ENCODE measurements around a stretch of chr6.

DNA sequence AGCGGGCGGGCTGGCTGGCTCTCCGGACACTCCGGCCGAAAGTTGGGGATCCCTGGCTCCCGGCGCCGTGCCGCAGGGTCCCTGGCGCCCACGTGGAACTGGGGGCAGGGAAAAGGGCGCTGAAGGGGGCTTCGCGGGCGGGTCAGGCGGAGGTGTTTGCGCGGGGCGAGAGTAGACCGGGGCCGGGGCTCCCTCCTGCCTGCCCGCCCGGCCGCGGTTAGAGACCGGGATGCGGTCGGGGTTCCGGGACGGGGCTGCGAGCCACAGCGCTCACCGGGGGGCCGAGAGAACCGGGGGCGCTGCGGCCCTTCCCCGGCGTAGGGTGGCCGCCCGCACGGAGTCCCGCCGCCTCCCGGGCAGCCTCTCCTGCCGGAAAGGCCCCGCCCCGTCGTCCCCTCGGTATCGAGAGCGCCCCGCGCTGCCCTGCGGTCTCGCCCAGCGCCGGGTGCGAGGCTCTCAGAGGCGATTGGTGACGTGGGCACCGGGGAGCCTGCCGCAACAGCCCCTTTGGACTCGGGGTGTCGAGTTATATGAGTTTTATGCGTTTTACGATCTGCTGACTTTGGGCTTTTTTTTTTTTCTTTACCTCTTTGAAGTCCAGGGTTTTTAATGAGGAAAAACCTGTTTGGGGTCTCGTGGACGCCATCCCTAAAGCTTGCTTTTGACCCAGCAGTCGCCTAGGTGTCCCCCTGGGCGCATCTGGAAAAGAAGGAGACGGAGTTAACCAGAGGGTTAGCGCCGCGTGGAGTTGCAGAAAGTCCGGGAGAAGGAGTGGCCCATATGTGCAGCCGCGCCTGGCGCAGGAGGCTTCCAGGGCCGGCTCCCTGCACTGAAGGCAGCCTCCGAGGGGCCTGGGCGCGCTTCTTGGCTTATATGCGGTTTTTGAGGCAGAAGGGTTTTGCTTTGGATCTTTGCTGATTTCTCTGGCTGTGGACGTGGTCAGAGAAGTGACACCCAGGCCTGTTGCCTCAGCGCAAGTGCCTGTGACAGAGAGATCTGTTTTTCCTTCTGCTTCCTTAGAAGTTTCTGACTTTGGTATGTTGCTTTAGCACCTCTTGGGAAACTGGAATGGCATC lies 695 bp downstream of the TMEM181 start:
- PRO-cap: bidirectional peak, plus-strand start at position 122 of the sequence, minus-strand start at position 97 of the sequence; bidirectional peak, plus-strand start at position 220 of the sequence, minus-strand start at position 219 of the sequence; bidirectional peak, plus-strand start at position 431 of the sequence, minus-strand start at position 377 of the sequence

GRCh38 chr6:158667530-158667879 lies 17.7 kb downstream of the SYTL3 start:
- PRO-cap: no peak

- PRO-cap: no peak
Observed at GRCh38 chr6:158717215-158717567, 67.3 kb downstream of the SYTL3 start.

DNA sequence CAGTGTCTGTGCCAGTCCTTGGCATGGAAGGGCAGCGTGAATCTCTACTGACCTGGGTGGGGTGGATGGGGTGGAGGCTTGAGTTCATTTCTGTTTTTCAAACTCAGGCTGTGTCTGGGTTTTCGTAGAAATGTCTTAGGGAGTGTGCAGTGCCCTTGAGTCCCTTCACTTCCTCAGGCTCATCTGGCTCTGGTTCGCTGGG lies 59.0 kb downstream of the EZR start:
- PRO-cap: no peak

GRCh38 chr6:158763870-158764162 lies 55.4 kb downstream of the EZR start:
- PRO-cap: no peak

DNA sequence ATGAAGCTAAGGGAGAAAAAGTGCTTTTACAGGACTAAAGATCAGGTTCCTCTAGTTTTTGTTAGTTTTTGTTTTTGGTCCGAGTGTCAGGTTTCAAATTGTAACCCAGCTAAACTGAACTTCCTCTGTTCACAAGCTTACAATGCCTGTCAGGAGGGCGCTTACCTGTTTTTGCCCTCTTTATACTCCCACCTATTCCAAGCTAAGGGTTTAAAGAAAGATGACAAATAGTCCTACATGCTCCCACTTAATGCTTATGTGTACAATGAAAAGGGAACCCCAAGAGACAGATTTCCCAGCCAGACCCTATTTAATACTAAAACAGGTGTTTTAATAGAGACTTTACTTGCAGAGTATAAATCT lies 38.5 kb downstream of the EZR start:
- PRO-cap: no peak

- PRO-cap: no peak
Observed at GRCh38 chr6:158789190-158789905, 29.8 kb downstream of the EZR start.

GRCh38 chr6:158812788-158813628 lies 6.2 kb downstream of the EZR start:
- PRO-cap: no peak

DNA sequence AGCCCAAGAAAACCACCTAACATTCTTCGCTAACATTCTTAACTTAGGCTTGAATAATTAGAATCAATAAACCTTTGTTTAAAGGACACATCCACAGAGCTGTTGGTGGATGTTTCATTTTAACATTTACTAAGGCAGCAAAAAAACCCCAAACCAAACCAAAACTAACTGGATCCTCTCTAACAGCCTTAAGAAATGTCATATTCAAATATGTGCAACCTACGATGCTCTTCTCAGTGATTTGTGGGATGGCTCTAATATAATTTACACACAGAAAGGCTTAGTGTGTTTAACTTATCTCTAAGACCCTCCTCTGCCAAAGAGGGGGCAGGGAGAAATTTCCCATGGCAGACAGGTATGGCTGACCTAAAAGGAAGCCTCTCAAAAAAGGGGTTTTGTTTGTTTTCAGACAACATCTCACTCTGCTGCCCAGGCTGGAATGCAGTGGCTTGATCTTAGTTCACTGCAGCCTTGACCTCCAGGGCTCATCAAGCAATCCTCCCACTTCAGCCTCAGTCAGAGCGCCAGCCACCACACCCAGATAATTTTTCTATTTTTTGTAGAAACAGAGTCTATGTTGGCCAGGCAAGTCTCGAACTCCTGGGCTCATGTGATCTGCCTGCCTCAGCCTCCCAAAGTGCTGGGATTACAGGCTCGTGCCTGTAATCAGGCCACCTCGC lies 3.9 kb downstream of the EZR start:
- PRO-cap: no peak

GRCh38 chr6:158815788-158816223 lies 3.4 kb downstream of the EZR start:
- PRO-cap: no peak

DNA sequence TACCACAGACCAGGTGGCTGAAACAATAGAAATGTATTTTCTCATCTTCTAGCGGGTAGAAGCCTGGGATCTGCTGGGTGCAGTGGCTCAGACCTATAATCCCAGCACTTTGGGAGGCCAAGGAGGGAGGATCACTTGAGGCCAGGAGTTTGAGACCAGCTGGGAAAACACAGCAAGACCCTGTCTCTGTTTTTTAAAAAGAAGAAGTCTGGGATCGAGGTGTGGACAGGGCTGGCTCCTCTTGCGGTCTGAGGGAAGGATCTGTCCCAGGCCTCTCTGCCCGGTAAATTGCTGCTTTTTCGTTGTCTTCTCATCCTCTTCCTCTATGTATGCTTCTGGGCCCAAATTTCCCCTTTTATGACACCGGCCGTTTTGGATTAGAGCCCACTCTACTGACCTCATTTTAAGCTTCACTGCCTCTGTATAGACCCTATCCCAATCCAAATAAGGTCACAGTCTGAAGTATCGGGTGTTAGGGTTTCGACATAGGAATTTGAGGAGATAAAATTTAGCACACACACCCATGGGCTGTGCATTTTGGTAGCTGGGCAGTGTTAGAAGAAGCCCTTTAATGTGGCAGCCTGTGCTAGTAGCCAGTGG lies 27.7 kb upstream of the EZR start:
- PRO-cap: no peak

GRCh38 chr6:158977291-158978087 lies 22.5 kb downstream of the RSPH3 start:
- PRO-cap: no peak

DNA sequence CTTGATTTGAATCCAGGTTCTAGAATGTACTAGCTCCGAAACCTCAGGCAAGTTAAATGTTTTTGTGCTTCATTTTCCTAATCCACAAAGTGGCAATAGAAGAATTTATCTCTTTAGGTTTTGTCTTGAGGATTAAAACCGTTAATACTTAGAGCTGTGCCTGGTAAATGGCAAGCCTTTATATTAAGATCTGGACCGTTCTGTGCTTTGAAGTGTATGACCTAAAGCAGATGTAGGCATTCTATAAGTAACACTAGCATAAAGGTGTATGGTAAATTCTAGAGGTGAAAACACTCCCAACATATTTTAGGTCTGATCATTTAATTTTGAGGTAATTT lies 596 bp upstream of the RSPH3 start:
- PRO-cap: no peak

DNA sequence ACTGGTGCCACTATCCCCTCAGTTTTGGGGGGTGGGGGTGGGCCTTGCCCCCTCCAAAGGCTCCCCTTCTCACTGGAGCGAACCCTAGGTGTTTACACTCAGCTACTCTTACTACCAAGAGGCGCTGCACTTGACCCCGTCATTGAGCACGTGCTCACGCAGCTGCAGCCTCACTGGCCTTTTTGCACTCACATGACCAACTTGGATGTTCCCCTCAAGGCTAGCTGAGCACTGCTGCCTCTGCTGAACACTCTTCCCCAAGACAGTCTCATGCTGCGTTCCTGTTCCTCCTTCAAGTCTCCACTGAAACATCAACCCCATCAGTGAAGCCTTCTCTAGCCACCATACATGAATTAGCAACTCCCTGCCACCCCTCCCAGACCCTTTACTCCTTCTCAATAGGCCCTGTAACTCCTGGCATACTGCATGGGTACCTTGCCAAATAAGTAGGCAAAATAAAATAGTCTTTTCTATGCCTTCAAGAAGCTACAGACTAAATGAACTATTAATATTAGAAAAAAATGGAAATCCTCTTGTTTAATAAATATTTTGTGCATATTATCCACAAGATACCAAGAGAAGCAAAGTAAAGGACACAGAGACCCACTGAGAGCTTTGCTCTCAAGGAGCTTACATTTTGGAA lies 3.9 kb downstream of the SOD2 start:
- PRO-cap: no peak

GRCh38 chr6:159714362-159715513 lies 12.6 kb upstream of the WTAP start:
- PRO-cap: no peak

GRCh38 chr6:159729442-159730166 lies 2.3 kb downstream of the WTAP start:
- PRO-cap: no peak

GRCh38 chr6:159783717-159784192 lies 5.6 kb downstream of the TCP1 start:
- PRO-cap: no peak

GRCh38 chr6:159836318-159837168 lies 36.5 kb downstream of the PNLDC1 start:
- PRO-cap: no peak

GRCh38 chr6:159929722-159930173 lies 39.0 kb downstream of the MAS1 start:
- PRO-cap: no peak

DNA sequence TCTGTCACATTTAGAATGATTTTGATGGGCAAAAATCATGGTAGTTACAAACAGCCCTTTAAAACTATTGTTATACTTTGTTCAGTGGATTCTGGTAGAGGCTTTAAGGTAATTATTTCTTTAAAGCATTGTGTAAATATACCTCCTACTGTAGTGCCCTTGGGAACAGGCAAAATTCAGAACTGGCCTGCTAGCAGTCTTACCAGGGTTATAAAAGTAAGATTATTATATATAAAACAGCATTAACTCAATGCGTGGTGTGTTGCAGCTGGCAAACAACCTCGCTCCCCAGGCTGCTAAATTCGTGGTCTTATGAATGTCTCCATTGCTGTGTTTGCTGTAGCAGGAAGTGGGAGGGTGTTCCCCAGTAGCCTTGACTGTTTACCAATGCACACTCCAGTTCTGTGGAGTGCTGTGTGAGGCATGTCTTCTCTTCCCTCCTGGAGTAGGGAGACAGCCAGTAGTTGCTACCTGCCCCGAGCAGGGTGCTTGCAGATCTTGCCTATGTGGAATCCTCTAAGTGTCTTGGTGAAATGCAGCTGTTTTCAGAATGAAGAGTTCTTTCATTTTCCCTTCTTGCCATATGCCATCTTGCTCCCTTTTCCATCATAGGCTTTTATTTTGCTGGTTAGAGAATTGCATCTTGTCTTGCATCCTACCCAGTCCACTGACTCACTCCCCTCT lies 45.3 kb downstream of the IGF2R start:
- PRO-cap: no peak